Epithelial cell of esophagus (primary cell): Measurements from ENCODE around the genes ODF2L and HS2ST1.

DNA sequence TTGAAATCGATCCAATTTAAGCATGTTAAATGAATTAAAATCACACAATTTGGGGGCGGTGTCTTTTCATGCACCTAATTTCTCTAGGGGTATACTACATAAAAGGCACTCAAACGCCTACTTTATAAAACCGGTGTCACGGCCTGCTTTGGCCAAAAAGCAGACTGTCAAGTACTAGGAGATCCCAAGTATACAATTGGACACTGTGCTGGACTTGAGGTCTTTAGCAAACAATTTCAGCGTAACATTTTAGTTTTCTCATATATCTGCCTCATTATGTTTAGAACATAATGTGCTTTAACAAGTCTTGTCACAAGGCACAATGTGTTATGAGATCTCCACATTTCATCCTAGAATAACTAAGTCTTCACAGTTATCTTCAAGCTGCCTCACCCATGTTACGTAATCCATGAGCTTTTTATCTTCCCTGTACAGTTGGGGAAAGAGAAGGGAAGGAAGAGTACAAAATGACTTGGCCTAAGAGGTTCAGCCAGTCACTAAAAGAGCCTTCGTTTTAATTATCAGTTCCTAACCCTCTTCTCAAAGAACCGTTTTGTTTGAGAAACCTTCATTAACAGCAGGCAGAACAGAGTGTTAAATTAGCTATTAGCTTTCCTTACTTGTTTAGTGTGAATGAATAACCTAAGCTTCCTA lies 1.7 kb downstream of the SSX2IP start:
- RRBS, result no CpG with 5 or more reads among the region's 9 CpGs

DNA sequence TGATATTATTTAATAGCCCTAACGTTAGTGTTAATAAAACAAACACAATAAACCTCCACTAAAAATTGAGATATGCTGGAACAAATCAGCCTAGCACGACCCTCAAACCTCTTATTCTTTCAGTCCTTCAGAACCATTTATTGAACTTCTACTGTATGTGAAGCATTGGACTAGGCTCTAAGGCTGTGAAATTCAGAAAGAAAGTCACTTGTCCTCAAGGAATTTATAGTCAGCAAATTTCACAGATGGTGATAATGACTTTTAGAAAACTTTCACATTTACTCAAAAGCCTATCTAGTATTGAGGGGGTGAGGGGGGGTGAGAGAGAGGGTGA lies 66.1 kb upstream of the SSX2IP start:
- RRBS, result no CpG with 5 or more reads among the region's 2 CpGs

GRCh38 chr1:85190310-85190820 lies 10.5 kb downstream of the SYDE2 start:
- RRBS, result no CpG with 5 or more reads among the region's 4 CpGs

DNA sequence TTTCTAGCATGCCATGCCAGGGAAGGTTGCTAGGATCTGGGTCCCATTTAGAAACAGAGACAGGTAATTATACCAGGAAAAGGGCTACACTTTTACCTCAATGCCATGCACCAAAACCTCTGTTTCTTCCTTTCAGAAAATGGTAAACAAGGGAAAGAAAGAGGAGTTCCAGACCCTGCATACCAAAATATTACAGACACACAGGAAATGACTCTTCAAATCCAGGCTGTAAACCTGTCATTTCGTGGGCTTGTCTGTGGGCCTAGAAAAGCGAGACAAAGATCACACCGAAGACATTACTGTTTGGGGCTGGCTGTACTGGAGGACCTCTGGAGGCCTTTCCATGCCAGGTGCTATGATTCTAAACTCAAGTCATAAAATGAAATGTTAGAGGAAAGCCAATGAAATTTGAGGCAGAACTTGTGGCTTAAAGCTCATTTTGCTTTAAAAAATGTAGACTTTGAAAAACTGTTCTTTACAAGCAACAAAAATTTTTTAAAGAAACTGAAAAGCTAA lies 14.7 kb downstream of the C1orf52 start:
- RRBS, result no CpG with 5 or more reads among the region's 3 CpGs

DNA sequence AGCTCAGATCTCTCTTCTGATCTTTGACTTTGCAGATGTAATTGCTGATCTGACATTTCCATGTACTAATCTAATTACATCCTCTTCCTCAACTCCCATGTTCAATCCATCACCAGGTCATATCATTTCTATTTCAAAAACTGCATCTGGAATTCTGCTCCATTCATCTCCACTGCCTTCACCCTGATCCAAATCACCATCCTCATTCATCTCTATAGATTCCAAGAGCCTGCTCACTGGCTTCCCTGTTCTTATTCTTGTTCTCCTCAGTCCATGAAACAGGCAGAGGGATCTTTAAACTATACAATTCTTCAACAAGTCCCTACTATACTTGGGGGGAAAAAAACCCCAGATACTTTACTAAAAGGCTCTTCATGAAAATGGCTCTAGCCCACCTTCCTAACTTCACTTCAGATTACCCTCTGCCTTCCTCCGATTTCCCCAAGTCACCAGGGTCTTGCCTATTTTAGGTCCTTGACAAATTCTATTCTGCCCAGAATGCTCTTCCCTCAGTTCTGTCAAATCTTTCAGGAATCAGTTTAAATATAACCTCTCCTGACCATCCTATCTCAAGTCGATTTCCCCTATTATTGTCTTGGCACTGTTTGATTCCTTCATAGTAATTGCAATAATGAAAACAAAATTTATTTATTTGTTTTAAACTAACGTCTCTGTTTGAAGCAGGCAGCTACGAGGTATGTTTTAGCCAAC lies 2.7 kb downstream of the BCL10 start:
- RRBS, result no CpG with 5 or more reads among the region's 4 CpGs

- RRBS, result no CpG with 5 or more reads among the region's 11 CpGs
These were observed 805 bp downstream of the BCL10 start for GRCh38 chr1:85275583-85276070.

DNA sequence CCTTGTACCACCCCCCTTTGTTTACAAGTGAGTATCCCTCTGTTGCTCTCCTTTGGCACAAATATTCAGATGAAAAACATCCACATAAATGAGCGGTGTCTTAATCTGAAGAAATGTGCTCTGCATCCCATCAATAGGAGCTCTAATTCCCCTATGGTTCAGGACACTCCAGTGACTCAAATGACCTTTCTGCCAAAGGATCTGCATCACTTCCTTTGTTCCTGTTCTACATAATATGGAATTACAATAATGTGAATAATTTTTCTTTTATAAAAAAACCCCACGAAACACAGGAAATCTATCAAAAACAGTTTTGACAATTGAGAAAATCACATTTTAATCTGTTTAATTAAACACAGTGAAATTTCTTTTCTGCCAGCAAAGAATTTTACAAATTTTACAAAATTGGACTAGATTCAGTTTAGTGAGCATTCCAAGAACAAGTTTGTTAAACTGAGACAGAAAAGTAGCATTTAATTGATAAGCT lies 16.5 kb downstream of the DDAH1 start:
- RRBS, result no CpG with 5 or more reads among the region's 2 CpGs

GRCh38 chr1:85575866-85576271 lies 4.7 kb upstream of the CCN1 start:
- RRBS, result no CpG with 5 or more reads among the region's 1 CpG

GRCh38 chr1:85576272-85576486 lies 4.4 kb upstream of the CCN1 start:
- RRBS, result no CpG with 5 or more reads among the region's 7 CpGs

GRCh38 chr1:85579399-85579981 lies 1.1 kb upstream of the CCN1 start:
- RRBS, result no CpG with 5 or more reads among the region's 14 CpGs

GRCh38 chr1:85579982-85580317 lies 611 bp upstream of the CCN1 start:
- RRBS, result no CpG with 5 or more reads among the region's 10 CpGs

DNA sequence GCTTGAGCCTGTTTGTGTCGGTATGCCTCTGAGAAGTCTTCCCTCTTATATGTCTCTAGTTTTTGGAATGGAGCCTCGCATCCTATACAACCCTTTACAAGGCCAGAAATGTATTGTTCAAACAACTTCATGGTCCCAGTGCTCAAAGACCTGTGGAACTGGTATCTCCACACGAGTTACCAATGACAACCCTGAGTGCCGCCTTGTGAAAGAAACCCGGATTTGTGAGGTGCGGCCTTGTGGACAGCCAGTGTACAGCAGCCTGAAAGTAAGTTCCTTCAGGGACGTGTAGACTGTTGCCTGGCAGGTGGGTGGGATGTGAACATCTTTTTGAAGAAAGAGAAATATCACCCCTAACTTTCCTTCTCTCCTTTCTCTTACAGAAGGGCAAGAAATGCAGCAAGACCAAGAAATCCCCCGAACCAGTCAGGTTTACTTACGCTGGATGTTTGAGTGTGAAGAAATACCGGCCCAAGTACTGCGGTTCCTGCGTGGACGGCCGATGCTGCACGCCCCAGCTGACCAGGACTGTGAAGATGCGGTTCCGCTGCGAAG lies 1.9 kb downstream of the CCN1 start:
- RRBS, result no CpG with 5 or more reads among the region's 18 CpGs

DNA sequence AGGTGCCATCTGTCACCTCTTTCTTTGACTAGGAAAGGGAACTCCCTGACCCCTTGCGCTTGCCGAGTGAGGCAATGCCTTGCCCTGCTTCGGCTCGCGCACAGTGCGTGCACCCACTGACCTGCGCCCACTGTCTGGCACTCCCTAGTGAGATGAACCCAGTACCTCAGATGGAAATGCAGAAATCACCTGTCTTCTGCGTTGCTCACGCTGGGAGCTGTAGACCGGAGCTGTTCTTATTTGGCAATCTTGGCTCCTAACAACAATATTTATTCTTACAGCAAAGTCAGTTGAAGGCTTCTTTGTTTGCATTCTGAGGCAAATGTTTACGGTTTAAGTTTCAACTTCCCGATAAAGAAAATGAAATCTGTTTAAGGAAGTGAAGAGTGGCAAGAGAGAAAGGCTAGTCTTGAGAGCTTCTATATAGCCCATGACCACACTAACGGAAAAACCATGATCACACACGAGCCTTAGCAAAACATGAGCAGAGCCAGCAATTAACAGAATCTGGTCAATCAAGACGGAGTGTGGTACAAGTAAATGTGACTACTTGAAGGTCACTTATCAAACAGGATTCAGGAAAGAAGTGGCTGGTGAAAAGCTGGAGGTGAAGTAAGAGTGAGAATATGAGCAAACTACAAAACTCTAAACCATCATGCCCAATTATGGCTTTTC lies 122.6 kb upstream of the ZNHIT6 start:
- RRBS, result no CpG with 5 or more reads among the region's 15 CpGs

GRCh38 chr1:86354565-86355173 lies 41.5 kb downstream of the ODF2L start:
- RRBS, result no CpG with 5 or more reads among the region's 2 CpGs

GRCh38 chr1:86382979-86383330 lies 13.2 kb downstream of the ODF2L start:
- RRBS, result no CpG with 5 or more reads among the region's 1 CpG

DNA sequence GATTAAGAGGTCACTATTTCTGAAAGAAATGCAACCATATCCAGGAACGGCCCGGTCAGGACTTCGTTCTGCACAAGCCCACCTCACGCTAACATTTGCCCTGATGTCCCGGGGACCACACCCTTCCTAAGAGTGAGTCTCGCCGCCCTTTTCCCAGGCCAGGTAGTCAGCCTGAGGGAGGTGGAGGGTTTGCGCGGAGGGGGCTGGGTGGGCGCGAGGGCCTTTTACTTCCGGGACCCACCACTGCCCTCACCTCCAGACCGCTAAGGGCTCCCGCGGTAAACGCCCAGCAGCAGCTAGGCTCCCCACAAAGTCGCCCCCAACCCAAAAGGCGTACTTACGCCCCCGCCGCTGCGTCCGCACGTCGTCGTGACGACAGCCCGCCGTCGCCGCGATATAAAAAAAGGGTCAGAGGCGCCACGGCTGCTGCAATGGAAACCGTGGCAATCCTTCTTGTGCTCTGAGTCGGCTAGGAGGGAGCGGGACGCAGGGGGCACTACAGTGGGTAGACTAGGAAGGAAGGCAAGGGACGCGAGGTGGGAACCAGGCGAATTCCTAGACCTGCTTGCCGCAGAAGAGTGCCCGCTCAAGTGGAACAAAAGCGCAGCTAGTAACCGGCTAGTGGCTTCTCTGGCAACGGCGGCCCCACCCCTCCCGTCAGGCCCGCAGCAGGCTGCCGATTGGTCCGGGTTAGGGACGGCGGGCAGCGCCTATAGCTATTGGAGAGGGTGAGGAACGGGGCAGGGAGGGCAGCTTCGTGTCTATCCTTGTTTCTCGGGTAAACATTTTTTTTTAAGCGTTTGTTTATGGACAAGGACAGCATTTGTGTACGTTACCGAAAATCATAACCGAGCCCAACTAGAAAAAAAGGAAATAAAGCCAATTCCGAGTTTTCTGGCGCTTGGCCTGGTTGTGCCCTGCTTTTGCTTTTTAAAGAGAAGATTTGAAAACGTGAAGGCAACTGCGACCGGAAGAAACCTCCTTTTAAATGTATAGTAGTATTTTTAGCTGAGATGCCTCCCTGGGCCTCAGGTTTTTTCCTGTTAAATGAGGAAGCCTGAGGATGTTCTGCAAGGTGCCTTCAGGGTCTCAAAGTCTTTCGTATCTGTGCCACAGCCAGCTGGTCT lies at the start of gene ODF2L:
ODF2L (minus strand) TSS at position 632 of the 1,127 bp plus-strand sequence.
- RRBS, result 2% methylated on average over 11 of the region's 67 CpGs

DNA sequence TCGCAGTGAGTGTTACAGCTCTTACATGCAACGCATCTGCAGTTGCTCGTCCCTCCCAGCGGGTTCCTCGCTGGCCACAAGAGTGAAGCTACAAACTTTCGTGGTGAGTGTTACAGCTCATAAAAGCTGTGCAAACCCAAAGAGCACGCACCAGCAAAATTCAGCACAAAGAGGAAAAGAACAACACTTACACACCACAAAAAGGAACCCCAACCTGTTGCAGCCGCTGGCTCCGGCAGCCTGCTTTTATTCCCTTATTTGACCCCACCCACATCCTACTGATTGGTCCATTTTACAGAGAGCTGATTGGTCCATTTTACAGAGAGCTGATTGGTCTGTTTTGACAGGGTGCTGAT lies 23.6 kb upstream of the CLCA4 start:
- RRBS, result no CpG with 5 or more reads among the region's 9 CpGs

DNA sequence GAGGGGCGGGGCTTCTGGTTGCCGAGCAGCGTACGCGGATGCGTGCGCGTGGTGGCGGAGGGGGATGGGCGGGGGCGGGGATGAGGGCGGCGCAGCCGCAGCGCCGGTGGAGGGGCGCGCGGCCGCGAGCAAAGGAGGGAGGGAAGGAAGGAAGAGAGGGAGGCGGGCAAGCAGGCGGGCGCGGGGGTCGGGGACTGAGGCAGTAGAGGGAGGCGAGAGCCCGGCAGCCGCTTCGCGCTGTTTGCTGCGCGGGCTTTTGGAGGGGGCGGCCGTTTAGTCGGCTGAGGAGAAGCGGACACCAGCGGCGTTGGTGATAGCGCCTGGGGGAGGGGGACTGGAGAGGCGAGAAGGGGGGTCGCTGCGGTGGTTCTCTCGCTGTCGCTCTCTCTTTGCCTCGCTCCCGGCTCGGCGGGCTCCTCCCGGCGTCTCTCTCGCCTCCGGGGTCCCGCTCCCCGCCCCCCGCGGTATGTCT lies at the start of gene HS2ST1:
HS2ST1 (plus strand) TSS at position 92 of the 472 bp plus-strand sequence.
- RRBS, result no CpG with 5 or more reads among the region's 57 CpGs

DNA sequence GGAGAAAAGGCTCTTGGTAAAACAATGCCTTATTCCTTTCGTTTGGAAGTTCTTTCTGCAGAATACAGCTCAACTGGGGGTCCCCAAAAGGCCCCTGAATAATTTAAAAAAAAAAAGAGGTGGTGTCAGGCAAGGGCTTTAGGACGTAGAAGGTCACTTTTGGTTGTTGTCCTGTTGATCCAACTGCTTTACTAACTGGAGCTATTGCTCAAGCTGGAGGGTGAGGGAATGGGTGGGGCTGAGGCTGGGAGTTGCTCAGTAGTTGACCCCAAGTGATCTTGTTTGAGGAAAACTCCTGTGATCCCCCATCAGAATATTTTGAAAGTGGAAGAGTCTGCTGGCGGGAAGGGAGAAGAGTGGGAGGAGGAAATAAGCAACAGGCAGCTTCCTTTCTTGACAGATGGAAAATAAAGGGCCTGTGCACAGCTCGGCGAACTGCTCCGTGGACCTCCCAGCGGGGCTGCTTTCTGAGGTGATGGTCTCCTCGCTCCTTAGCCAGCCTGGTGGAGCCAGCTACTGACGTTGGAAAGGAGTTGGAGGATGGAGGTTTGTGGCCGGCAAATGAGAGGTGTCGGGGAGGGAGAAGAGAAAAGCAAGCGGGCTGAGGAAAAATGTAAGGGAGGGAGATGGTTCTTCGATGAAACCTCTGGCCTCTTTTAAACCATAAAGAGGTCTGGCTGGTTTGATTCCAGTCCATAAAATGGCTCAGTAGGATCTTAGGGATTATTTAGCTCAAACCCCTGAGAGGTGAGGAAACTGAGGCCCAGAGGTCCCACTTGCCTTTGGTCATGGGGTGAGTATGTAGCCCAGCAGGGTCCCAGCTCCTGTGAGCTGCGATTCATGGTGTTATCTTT lies 199.0 kb upstream of the LMO4 start:
- RRBS, result no CpG with 5 or more reads among the region's 14 CpGs

DNA sequence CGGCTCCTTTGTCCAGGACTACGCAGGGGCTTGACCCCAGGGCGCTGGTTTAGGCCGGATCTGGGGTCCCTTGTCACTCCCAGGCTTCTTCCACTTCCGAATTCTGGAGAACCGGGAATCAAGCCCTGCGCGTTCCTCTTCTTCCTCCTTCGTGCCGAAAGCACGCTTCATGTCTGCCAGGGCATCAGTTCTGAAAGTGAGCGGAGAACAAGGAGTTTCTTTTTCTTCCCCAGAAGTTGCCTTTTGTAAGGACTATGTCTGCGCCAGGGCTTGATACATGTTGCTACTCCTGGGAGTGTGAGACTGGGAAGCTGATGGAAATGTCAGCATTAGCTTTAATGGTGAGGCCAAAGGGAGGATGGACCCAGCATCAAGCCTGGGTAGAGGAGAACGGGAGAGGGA lies 196.0 kb upstream of the LMO4 start:
- RRBS, result 35% methylated on average over 6 of the region's 14 CpGs